ENCODE data around the genes UBE3D, HTR1E and SMIM8.

DNA sequence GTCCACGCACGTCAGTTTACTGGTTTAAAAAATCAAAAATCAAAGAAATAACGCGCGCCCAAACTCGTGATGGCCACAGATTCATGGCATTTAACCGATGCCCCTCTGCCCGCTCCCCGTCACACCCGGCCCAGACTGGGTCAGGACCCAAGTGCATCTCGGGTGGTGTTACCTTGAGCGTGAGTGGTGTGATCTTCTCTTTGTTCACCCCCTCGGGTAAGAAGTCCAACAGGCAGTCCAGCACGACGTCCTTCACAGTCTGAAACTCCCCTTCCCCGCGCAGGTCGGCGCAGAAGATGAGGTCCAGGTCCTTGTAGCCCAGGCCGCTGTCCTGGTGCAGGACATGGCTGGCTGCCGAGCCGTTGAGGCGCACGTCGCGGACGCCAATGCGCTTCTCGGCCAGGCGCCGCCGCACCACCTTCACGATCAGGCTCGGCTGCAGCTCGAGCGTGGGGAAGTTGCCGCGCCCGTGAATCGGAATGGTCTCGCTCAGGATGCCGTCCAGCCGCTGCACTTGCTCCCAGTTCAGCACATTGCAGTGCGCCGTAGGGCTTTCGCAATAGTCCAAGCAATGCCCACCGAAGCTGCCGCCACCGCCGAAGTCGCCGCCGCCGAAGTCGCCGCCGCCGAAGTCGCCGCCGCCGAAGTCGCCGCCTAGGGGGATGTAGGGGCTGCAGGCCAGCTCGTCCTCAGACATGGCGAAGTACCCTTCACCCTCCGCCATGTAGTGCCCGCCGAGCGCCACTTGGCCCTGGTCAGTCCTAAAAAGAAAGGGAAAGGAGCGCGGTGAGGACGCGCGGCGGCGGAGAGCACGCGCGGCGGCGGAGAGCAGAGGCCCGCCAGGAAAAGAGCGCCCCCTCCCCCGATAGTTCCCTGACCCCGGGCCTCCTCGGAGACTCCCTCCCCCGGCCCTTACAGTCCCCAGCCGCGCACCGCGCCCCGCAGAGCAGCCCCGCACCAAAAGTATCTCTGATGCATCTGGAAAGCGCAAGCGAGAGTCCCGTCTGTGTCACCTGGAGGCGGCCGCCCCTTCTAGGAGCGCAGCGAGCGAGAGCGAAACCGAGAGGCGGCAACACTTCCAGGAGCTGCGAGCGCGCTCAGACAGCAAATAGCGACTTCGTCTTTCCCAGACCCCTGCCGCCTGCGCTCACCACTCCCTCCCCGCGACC, 679 bp downstream of the TENT5A start:
- PRO-cap, result bidirectional peak, plus-strand start at position 255 of the sequence, minus-strand start at position 153 of the sequence; bidirectional peak, plus-strand start at position 423 of the sequence, minus-strand start at position 388 of the sequence

GRCh38 chr6:81759756-81760288, 7.3 kb upstream of the TENT5A start:
- PRO-cap, result no peak

GRCh38 chr6:81787837-81788231, 35.4 kb upstream of the TENT5A start:
- PRO-cap, result no peak

DNA sequence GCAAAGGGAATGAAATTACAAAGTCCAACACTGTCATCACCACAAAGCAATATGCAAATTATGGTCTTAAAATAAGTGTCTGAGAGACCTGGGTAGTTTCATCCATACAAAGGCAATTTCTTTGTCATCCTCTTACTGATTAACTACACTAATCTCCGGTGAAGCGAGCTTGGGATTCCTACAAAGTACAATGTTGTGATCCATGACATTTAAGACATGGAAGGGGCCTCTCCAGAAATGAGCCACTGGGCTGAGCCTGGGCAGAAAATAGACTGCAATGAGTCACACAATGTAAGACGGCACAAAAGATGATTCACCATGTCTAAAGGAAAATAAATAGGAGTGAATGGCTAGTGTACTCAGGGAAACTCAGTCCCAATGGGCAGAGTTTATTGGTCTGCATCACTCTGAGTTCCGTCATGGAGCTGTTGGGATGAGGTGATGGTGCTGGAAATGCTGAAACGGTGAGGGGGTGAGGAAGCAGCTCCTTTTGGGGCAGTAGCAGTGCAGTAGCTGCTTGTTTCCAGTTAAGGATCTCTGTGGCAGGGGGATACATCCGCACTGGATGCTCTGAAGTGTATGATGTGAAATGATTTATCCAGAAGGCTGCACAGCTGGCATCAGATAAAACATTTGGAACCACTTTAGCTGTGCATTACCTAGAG, 103.3 kb downstream of the IBTK start:
- PRO-cap, result no peak

DNA sequence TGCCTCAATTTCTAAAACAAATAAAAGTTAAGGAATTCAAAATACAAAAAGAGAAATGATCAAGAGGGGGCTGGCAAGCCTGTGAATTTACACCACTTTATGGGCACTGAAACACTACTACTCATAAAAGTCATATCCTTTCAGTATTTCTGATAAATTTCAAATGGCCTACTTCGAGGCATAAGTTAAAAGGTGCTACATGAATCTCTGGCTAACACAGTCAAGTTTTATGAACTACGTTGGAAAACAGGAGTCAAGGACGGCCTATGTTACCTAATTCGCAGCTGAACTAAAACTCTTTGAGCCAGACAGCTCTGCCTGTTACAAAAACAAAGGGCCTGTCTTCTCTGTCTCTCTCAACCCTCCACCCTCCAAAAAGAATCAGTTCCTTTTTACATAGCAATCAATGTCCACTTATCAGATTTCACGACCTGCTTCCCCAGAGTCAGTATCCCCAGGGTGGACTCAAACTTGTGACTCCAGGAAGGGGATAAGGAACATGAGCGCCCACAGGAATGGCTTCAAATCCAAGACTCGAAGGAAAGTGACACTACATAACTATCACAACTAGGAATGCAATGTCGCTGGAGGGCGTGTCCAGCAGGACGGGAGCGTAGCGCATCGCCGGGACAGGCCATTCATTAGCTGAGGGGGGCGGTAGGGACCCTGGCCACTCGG, 704 bp downstream of the IBTK start:
- PRO-cap, result bidirectional peak, plus-strand start at position 641 of the sequence, minus-strand start at position 536 of the sequence

- PRO-cap, result no peak
Measured at GRCh38 chr6:82363139-82363579, 458 bp upstream of the TPBG start.

GRCh38 chr6:83065330-83066262, at the start of gene UBE3D:
Gene UBE3D (minus strand): TSS chr6:83065841.
- PRO-cap, result unidirectional peak, minus-strand start at chr6:83065750; unidirectional peak, minus-strand start at chr6:83065841

- PRO-cap, result no peak
Measured at GRCh38 chr6:84033994-84034749, 600 bp downstream of the MRAP2 start.

- PRO-cap, result no peak
Measured at GRCh38 chr6:84626302-84626621, 138.1 kb downstream of the TBX18 start.

DNA sequence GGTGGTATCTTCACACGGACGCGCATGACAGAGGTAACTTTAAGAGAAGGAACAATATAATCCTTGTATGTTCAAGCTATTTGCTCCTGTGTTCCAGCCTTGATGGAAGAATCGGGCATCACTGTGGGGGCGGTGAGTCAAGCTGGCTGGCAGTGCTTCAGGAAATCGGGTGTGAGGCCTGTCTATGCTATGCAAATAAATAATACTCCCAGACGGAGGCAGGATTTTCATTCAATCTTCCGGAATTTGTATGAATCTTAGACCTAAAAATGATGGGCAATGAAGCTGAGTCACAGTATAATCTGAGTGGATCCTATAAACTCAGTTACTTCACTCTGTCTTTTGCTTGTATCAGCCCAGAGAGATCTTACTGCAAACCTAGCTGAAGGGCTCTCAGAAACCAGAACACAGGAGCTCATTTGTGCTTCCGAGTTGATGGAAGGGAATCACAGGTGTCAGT, 45.2 kb upstream of the NT5E start:
- PRO-cap, result no peak

GRCh38 chr6:85450861-85451410, 1.1 kb downstream of the NT5E start:
- PRO-cap, result no peak

GRCh38 chr6:85485083-85485441, 35.2 kb downstream of the NT5E start:
- PRO-cap, result no peak

DNA sequence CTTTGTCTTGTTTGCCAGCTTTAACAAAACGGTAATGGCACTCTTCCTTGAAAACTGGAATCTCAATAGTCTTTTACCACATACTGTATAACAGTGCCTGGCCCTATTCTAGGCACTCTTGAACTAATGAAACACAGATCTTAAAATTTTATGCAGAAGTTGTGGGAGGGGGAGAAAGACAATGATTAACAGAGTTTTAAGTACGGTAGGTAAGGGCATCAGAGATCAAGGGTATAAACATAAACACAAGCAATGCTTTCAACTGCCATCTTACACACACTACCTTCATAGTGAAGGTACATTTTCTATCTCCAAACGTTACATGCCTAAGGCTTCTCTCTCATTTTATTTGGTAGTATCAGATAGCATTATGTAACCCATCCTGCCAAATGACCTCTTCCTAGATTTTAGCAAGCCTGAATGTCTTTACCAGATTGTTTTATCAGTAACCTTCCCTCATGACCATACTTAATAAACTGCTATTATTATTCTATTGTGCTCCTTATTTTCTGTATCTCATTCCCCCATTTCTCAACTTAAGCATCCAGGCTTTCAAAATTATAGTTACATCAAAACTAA, 33.7 kb upstream of the SYNCRIP start:
- PRO-cap, result no peak

GRCh38 chr6:85676873-85677709, 34.4 kb upstream of the SYNCRIP start:
- PRO-cap, result no peak

GRCh38 chr6:86005015-86005214, 362.2 kb upstream of the SYNCRIP start:
- PRO-cap, result no peak

GRCh38 chr6:86936937-86938075, at the start of gene HTR1E:
Gene HTR1E (plus strand): TSS chr6:86937528.
- PRO-cap, result no peak

DNA sequence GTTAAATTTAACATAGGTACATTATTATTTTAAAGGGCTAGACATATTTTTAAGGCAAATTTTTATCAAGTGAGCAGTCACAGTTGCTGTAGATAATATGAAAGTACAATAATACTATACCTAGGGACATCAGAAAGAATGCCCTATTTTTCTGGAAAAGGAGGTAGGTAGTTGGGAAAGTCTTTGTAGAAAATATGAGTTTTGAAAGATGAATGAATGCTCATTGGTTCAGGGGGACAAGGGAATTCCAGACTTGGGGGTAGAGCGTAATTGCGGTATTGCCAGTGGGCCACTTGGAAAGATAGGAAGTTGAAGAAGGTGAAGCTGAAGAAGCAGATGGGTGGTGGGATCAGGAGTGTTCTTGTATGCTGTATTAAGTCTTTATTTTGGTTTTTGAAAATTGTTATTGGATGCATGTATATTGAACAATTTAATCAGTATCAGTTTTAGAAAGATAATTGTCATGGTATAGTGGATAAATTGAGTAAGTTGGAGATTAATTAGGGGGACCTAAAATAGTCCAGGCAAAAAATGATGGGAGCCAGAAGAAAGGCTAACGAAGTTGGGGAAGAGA, 57.9 kb upstream of the SMIM8 start:
- PRO-cap, result no peak

DNA sequence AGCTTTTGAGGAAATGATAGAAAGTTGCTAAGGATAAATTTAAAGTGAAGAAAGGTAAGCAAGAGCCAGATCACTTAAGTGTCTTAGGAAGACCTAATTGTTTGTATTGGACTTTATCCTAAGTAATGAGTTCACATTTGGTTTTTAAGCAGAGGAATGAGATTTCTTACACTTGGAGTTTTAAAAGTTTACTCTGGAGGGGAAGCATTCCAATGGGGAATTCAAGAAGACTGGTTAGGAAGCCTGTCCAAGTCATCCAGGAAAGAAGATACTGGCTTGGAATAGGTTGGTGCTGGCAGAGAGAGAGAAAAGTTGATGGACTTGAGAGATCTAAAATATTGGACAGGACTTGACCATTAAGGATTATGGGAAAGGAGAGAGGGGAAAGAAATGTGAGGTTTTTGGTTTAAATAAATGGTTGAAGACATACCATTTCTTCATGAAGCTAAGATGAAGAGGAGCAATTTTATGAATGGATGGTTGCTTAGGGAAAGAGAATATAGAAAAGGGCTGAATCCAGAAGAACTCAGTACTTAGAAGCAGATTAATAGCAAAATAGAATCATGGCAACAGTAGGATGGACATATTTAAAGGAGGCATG, 53.7 kb upstream of the SMIM8 start:
- PRO-cap, result no peak

DNA sequence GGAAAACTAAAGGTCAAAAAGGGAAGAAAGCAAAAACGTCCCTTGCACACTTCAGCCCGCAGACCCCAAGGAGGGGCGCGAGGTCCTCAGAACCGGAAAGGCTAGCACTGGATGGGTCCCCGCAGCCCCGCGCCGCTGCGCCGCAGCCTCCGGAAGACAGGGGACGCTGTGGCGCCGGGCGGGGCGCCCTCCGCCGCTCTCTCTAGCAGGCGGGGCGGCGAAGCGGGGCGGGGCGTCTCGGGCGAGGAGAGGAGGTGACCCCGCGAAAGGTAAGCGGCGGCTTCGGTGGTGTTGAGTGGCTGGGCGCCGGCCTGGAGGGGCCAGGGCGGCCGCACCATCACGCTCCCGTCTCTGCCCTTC, at the start of gene SMIM8:
SMIM8 (plus strand) TSS at position 225 of the 360 bp plus-strand sequence.
- PRO-cap, result bidirectional peak, plus-strand start at position 272 of the sequence, minus-strand start at position 137 of the sequence

GRCh38 chr6:87473294-87473965, 656 bp downstream of the SLC35A1 start:
- PRO-cap, result bidirectional peak, plus-strand start at chr6:87473443, minus-strand start at chr6:87473414

All from right cardiac atrium (tissue), 1 donor.